Endometrial microvascular endothelial cells (primary cell): ENCODE measurements around the gene SPATA45.

GRCh38 chr1:212413827-212414225 lies 860 bp downstream of the PACC1 start:
- RAMPAGE, long total RNA: no peak

GRCh38 chr1:212561326-212562041 lies 47.1 kb upstream of the ATF3 start:
- RAMPAGE, long total RNA: no peak

DNA sequence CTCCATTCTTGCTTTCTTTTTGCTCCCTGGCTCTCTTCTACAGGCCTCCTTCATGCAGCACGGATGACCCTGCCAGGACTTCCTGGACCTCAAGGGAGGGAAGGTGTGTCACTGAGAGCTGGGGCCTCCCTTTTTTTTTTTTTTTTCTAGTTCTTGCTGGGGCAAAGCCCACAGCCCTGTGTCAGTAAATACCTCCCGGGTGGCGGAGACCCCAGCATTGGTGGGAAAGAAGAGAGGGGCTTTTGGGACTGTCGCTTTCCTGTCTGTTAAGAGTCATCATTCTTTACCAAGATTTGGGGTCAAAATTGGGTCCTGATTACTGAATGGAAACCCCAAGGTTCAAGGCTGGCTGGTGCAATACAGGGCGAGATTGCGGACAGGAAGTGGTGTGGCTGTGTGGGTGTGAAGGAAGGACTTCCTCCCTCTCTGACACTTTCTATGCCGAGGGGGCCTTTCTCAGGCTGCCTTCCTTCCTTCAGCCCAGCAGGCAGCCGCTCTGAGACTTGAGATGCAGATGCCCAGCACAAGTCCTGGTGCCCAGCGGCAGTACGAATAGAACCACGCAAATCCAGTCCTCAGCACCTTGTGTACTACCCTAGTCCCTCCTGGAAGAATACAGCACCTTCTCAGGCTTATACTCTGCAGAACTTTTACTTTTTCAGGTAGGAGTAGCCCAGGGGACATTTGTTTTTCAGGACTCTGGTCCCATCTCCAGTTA lies 16.4 kb downstream of the BATF3 start:
- RAMPAGE, long total RNA: no peak

GRCh38 chr1:212847405-212847834 lies at the start of gene SPATA45:
TSS of gene SPATA45 (minus strand) at chr1:212847649.
- RAMPAGE, long total RNA: no peak

DNA sequence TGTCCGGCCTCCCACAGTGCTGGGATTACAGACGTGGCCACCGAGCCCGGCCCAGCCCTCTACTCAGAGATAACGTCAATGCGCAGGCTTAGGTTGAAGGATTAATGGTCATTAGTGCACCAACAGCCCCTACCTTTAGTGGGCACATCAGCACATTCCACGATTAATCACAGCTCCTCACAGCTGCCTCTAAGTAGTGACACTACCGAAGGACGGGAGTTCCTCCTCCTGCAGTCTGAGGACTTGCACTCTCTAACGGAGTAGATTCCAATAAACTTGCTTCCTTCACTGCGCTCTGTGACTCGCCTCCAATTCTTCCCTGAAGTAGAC lies 477 bp upstream of the FLVCR1 start:
- RAMPAGE, long total RNA: no peak

- RAMPAGE, long total RNA: no peak
Measured at GRCh38 chr1:212858624-212859280, 677 bp downstream of the FLVCR1 start.

GRCh38 chr1:212915183-212916162 lies 34.9 kb upstream of the VASH2 start:
- RAMPAGE, long total RNA: no peak

DNA sequence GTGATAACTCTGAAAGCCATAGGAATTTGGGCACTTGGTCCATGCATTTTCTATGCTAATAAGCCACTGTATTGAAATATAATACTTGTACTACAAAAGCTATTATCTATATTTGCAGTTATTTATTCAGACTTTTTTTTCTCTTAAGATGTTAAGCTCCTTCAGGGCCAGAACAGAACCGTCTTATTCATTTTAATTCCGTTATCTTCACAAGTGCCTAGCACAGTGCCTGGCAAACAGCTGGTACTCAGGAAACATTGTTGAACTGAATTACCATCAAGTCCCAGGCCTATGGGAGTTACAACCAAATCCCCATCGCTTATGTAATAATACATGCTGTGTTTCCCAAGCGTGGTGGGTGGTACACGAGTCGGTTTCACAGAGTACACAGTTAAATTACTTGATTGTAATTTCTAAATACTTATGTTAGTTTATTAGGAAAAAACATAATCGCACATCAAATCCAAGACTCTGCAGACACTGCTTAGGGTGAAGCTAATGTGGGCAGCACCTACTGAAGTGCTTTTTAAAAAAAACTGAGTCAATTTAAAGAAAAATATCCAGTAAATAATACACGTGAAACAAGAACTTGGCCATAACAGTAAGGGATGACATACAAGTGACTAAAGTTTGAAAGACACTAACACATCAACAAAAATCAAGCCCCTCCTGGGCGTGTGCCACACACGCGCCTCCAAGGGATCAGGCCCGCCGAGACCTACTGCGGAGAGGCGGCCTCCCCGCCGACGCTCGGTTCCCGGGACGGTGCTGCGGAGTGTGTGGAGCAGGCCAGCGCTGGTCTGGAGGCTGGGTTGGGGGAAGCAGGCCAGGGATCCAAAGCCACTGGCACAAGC lies 936 bp downstream of the ANGEL2 start:
- RAMPAGE, long total RNA: no peak

DNA sequence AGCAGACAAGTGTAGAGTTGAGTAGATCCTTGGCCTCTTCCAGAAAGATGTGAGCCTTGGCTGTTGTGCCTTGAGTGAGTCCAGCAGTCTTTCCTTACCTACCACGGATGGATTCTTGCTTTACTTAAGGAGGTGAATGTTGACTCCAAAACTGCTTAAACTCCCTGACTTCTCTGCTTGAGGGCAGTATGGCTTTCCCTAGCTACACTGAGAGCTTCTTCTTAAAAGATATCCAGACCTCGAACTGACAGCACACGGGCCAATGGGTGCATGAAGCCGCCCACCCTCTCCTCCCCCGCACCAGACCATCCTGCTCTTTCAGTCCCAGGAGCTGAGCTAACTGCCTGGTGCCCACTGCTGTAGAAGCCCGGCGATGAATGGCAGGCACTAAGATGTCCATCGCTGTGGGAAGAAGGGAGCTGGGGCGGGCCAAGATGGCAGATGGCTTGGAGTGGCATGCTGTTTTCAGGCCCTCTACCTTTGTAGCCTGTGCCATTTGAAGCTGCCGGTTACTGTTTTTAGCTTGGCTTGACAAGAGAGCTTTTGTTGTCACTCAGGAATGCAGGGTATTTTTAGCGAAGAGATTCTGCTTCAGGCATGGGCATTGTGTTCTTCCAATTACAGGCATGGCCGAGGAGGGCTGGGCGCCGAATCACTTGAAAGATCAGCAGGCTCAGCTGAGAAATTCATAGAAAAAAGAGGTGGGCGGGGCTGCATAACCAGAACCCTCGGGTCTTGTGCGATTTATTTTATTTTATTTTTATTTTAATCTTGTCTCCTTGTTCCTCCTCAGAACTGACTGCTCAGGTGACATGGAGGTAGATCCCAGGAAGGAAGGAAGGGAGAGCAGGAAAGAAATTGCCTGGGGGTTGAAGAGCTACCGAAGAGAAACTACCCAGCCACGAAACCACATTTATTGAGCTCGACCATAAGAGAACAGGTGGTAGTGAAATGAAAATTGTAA lies 348.6 kb downstream of the RPS6KC1 start:
- RAMPAGE, long total RNA: no peak

- RAMPAGE, long total RNA: no peak
Measured at GRCh38 chr1:213690227-213690699, 297.5 kb upstream of the PROX1 start.

- RAMPAGE, long total RNA: no peak
Measured at GRCh38 chr1:213990716-213990844, 2.8 kb downstream of the PROX1 start.

DNA sequence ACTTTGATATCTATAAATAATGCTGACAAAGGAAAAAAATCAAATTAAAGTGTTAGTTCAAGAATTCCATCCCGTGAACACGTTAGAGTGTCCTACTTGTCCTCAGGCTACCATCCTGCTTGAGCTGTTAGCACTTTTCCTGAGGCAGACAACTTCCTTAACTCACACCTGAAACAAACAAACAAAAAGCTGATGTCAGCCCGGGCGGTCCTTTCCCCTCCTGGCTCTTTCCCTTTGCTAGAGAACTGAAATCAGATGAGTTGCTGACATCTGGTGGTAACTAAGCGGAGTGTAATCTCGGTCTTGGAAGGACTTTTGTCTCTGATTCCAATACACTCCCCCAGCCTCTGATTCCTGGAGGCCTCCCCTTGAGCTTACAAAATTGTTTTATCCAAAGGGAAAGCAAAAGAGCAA lies 135.3 kb downstream of the PROX1 start:
- RAMPAGE, long total RNA: no peak

DNA sequence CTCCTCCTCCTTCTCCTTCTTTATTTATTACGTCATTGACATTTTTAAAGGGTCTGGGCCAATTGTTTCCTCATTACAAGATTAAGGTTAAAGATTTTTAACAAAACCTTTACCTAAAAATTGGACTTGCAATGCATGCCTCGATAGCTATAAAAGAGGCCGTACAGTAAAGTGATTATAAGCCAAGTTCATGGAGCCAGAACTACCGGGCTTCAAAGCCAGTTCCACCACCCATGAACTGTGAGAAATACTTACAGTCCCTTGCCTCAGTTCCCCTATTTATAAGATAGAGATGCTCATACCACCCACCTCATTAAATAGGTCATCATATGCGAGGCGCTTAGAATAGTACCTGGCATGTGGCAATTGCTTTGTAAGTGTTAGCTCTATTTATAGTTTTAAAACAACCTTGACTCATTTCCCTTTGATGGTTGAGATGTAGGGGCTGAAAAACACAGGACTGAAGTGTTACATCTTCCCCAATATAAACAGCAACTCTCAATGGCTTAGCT lies 19.9 kb upstream of the SMYD2 start:
- RAMPAGE, long total RNA: no peak

DNA sequence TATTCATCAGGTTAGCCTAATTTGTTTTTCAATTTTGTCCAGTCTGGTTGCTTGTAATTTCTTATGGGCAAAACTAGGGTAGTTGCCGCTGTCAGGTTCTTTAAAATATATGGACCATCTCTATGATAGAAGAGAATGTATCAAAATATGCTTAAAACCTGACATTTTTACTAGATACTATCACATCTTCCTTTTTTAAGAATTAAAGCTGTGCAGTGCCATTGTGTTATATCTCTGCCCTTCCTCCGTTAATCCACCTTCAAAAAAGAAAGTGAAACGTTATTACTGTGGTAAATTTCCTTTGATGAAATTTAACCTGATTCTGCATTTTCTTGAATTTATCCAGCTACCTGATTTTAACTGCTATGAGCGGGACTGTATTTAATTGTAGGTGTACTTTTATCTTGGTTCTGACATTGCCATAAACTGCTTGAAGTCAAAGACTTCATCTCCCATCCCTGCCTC lies 29.8 kb downstream of the SMYD2 start:
- RAMPAGE, long total RNA: no peak

GRCh38 chr1:214384292-214384800 lies 103.4 kb downstream of the SMYD2 start:
- RAMPAGE, long total RNA: no peak

DNA sequence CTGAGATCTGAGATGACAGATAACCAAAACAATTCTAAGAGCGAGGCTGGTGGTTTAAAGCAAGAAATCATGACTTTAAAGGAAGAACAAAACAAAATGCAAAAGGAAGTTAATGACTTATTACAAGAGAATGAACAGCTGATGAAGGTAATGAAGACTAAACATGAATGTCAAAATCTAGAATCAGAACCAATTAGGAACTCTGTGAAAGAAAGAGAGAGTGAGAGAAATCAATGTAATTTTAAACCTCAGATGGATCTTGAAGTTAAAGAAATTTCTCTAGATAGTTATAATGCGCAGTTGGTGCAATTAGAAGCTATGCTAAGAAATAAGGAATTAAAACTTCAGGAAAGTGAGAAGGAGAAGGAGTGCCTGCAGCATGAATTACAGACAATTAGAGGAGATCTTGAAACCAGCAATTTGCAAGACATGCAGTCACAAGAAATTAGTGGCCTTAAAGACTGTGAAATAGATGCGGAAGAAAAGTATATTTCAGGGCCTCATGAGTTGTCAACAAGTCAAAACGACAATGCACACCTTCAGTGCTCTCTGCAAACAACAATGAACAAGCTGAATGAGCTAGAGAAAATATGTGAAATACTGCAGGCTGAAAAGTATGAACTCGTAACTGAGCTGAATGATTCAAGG lies 38.8 kb downstream of the CENPF start:
- RAMPAGE, long total RNA: no peak

DNA sequence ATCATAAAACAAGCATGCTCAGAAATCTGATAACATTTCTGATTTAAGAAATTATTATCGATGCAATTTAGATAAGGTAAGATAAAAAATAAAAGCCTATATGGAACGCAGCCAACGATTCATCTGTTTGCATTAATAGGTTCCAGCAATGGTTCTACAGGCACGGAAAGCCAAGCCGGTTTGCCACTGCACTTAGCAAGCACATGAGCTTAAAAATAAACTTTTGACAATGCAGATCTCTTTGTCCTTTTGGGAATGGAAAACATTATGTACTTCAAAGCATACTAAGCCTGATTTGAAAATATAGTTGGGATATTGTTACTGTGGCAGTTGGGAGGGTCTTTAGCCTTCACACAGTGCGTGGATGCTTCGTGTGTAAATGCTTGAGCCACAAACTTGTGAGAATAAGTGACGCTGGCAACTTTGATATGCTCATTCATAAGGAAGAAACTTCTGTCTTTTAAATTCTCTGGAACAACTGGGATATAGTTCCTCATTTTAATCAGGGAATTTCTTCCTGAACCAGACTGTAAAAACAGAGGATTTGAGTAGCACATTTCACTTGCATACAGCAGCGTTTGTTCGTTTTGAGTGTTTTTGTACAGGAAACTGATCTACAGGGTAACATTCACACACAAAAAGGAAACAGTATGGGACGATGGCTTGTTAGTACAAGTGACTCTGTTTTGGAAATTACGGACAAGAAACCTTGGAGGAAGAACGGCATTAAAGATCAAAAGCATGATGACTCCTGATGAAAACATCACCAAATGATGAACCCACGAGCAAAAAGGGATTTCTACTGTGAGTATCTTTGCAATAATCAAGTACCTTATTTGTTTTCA lies 77.2 kb upstream of the KCNK2 start:
- RAMPAGE, long total RNA: no peak

GRCh38 chr1:215567532-215568564 lies 744 bp downstream of the KCTD3 start:
- RAMPAGE, long total RNA: no peak

- RAMPAGE, long total RNA: no peak
Measured at GRCh38 chr1:215660938-215661414, 93.9 kb downstream of the KCTD3 start.

DNA sequence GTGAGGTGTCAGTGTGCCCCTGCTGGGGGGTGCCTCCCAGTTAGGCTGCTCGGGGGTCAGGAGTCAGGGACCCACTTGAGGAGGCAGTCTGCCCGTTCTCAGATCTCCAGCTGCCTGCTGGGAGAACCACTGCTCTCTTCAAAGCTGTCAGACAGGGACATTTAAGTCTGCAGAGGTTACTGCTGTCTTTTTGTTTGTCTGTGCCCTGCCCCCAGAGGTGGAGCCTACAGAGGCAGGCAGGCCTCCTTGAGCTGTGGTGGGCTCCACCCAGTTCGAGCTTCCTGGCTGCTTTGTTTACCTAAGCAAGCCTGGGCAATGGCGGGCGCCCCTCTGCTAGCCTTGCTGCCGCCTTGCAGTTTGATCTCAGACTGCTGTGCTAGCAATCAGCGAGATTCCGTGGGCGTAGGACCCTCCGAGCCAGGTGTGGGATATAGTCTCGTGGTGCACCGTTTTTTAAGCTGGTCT lies 64.6 kb downstream of the SPATA17 start:
- RAMPAGE, long total RNA: no peak